SJCRH30 (cell line): ENCODE measurements around a stretch of chr5.

- RAMPAGE, long total RNA: no peak
These were observed 751 bp downstream of the CCT5 start for GRCh38 chr5:10250825-10251236.

DNA sequence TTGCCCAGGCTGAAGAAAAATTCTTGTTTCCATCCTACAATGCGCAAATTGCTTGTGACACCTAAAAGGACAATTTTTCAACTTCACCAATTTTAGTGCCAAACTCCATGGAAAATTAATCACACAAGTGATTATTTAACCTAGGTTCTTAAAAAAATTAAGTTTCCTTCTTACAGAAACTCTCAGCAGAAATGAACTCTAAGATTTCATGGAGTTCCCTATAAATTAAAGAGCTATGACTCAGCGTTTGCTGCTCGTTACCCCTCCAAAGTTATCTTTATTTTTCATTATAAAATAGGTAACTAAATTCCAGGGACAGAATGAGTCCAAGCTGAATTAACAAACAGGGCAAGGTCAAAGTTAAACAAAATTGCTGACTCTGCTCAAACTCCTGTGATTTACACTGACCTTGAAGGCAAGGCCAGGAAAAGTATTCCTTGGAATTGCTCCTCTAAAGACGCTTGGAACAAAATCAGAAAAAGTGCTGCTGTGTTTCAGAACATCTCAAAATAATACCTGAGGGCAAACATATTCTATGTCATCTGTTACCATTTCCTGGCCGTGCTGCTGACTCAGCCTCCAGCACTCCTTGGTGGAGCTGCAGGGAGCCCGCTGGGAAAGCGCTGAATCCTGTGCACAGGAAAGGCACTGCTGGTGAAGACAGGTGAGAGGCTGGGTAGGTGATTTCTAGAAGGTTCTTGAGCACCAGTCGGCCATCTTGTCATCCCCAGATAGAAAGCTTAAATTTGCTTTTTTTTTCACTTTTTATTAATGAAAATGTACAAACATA lies 2.5 kb upstream of the CMBL start:
- RAMPAGE, long total RNA: no peak

DNA sequence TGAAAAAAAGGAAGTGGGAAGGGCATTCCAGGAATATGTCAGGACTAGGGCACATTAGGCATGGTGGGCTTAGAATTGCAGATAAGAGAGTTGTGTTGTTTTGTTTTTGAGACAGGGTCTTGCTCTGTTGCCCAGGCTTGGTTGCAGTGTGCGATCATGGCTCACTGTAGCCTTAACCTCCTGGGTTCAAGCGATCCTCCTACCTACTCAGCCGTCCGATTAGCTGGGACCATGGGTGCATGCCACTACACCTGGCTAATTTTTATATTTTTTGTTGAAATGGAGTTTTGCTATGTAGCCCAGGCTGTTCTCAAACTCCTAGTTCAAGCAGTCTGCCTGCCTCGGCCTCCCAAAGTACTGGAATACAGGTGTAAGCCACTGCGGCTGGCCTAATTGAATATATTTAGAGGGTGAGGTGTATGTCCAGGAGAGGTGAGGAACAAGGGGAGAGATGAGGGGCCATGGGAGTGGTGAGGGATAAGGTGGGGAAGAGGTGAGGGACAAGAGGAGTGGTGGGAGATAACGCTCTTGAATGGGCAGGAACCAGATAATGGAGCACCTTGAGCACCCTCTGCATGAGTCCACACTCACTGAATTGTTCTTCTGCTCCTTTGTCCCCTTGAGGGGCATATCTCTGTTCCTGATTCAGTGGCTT lies 29.1 kb upstream of the ROPN1L start:
- RAMPAGE, long total RNA: no peak

DNA sequence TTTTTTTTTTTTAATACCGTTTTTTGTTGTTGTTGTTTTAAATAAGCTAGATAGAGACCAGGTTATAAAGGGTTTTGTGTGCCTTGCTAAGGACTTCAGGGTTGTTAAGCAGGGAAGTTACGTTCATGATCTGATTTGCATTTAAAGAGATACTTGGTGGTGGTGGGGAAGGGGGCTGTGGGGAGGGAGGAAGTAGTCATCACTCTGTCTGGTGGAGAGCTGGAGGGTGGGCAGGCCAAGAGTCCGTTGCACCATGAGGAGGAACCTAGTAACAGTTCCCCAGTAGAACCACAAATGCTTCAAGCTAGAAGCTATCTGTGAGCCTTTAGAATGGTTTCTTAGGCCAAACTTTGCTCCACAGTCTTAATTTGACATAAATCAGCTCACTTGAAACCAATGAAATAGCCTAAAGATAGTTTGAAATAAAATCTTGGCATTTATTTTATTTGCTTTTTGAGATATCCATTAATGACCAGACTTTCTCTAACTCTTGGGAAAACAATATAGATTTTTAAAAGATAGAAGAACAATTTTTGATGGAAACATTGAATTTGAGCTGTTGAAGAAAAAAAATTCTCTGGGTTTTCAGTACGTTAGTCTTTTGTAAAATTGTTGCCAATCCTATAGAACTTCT lies 18.6 kb upstream of the ROPN1L start:
- RAMPAGE, long total RNA: no peak

DNA sequence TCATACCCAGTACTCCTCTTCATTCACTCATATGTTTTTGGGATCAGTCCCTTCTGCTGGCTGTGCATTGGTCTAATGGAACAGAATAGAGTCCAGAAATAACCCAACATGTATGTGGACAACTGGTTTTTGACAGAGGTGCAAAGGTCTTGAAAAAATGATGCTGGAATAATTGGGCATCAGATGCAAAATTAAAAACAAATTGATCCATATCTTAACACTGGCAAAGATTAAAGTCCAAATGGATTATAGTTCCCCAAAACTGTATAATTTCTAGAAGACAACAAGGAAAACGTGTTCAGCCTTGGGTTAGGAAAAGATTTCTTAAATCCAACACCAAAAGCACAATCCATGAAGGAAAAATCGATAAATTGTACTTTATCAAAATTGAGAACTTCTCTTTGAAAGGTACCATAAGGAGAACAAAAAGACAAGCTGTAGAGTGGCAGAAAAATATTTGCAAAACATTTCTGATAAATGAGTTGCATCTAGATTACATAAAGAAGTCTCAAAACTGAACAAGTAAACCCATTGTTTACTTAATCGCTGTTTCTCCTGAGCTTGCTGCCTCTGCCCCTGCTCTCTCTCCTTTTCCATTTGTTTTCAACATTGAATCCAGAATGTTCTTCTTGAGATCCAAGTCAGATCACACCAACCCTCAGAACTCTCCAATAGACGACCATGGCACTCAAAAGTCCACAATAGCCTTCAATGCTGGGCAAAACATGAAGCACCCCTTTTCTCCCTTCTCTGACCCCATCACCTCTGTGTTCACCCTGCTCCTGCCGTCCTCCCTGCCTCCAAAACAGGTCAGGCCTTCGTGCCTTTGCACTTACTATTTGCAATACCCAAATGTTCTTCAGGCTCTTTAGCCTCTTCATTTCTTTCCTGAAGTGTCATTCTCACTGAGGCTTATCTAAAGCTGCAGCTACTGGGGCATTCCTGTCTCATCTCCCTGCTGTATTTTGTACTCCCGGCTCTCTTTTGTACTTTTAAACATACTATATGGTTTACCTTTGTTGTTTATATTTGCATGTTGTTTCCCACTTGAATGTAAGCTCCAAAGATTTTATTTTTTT lies 2.3 kb upstream of the ROPN1L start:
- RAMPAGE, long total RNA: no peak

DNA sequence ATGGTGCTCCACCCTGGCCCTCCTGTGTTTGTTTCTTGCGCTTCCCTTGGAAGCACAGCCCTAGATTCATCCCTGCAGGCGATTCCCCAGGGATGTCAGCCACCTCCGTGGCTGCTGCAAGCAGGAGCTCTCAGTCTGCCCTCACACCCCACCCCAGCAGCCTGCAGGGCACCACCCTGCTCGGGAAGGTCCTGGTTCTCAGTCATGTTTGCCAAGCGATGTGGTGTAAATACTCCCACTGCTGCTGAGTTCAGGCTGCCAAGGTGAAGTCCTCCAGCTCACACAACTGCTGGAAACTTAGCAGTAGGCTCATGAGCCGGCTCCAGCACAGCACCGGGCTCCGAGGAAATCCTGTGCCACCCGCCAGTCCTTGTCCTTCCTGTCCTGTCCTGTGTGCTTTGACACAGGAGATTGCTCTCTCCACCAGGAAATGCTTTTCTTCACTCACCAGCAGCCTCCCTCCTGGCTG lies 16.2 kb downstream of the ROPN1L start:
- RAMPAGE, long total RNA: no peak

DNA sequence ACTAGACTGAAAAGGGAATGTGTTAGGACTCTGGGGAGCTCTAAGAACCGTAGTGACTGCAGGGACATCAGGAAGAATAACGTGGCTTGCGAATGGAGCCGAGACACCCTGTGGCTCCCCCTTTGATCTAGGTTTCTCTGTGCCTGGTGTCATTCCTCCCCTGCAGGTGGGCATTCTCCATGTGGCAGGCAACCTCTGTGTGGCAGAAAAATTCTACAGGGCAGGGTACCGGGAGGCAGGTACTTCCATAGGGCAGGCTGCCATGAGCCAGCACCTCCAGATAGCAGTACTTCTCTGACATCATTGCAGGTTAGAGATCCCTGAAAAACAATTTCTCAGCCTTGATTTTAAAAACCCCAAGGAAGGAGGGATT lies 43.1 kb downstream of the ROPN1L start:
- RAMPAGE, long total RNA: no peak

GRCh38 chr5:10485147-10485958 lies 43.7 kb downstream of the ROPN1L start:
- RAMPAGE, long total RNA: no peak

DNA sequence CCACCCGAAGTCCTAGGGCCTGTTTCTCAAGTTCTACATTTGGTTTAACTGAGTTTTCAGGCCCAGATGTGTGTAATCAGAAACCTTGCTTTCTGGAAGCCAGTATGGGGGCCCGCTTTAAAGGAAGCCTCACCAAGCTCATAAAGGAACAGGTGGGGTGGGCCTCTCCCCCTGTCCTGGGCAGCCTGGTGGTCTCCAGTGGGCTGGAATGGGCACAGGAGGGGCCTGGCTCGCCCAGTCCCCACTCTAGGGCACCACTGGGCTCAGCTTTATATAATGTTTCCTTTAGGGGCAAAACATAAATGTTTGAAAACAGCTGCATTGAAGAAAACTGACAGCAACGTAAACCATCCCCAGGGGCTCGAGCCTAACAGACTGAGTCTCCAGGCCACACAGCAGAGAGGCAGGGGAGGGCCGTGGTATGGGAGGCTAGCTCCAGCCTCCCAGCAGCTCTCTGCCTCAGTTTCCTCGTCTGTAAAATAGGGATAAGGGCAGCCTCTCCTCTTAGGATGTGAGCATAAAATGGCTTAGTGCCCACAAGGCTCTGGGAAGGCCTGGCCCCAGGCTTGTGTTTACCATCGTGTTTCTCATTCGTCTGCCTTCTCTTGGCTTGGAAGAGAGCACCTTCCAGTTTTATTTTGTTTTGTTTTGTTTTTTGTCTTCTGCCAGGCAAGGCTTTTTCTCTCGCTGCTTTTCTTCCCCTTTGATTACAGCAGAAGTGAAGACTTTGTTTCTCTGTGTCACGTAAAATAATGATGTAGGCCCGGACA lies 2.6 kb downstream of the ANKRD33B start:
- RAMPAGE, long total RNA: no peak

DNA sequence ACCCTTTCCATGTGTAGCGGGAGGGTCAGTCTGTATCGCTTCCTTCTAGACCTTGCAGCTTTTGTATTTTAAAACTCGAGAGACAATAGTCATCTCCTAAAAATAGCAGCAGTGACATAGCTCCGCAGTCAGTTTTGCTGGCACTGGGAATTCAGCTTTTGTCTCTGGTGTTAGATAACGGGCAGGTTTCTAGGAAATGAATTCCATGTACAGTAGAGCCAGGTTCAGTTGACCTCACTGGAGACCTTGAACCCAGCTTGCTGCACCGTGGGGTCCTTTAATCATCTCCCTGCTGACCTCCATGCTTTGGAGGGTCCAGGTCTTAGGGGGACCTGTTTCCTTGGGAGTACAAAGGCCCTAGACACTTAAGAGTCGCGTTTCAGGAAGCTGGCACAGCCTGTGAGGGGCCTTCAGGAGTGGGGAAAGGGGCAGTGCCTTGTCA lies 13.8 kb downstream of the ANKRD33B start:
- RAMPAGE, long total RNA: no peak

DNA sequence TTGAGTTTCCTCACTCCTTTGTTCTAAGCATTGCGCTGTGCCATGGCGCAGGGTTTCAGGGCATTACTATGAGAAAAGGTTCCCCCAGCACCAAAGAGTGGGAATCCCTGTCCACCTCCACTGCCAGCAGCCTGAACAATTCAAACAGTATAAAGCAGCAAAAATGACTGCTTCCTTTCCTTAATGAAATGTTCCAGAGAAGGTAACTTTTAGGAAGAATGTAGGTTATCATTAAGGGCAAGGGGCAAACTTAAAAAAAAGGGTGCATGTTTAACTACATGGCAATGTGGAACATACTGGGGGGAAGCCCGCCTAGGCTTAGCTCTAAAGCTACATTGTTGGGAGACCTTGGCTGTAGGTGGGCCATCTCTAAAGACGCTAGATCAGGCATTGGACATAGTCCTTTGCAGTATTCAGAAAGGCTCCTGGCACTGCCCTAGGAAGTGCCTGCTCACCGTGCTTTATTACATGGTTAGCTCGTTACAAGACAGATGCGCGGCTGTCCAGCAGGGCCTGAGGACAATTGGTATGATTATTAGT lies 64.2 kb downstream of the DAP start:
- RAMPAGE, long total RNA: no peak

- RAMPAGE, long total RNA: no peak
These were observed 58.8 kb downstream of the DAP start for GRCh38 chr5:10702203-10702596.

GRCh38 chr5:10831409-10831955 lies 70.4 kb upstream of the DAP start:
- RAMPAGE, long total RNA: no peak

DNA sequence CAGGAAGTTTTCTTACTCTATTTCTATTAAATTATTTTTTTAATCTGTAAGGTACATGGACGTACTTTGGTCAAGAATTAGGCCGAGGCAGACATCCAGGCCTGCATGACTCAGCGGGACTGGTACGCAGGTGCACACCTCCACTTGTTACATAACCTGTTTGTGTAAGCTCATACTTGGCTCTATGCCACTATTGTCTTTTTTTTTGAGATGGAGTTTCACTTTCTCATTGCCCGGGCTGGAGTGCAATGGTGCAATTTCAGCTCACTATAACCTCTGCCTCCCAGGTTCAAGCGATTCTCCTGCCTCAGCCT lies 201.0 kb upstream of the DAP start:
- RAMPAGE, long total RNA: no peak

- RAMPAGE, long total RNA: no peak
These were observed 315.5 kb downstream of the CTNND2 start for GRCh38 chr5:11588608-11589365.

- RAMPAGE, long total RNA: no peak
These were observed 52.3 kb downstream of the CTNND2 start for GRCh38 chr5:11851833-11852501.

GRCh38 chr5:11903130-11904133 lies 814 bp downstream of the CTNND2 start:
- RAMPAGE, long total RNA: no peak

DNA sequence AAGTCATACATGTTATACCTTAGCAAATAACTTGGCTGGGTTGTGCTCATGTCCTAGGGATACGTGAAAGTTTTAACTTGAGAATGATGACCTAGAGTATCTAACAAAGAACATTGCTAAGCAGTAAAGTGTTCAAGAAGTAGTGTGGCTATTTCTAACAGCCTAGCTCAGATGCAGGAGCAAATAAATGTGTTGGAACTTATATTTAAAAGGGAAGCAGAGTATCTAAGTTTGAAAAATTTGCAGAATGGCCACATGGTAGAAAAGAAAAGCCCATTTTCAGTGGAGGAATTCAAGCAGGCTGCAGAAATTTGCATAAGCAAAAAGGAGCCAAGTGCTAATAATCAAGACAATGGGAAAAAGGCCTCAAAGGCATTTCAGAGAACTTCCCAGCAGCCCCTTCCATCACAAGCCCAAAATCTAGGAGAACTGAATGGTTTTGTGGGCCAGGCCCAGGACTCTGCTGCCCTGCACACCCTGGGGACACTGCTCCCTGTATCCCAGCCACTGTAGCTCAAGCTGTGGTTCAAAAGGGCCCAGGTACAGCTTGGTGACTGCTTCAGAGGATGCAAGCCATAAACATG lies 720.4 kb upstream of the CTNND2 start:
- RAMPAGE, long total RNA: no peak

DNA sequence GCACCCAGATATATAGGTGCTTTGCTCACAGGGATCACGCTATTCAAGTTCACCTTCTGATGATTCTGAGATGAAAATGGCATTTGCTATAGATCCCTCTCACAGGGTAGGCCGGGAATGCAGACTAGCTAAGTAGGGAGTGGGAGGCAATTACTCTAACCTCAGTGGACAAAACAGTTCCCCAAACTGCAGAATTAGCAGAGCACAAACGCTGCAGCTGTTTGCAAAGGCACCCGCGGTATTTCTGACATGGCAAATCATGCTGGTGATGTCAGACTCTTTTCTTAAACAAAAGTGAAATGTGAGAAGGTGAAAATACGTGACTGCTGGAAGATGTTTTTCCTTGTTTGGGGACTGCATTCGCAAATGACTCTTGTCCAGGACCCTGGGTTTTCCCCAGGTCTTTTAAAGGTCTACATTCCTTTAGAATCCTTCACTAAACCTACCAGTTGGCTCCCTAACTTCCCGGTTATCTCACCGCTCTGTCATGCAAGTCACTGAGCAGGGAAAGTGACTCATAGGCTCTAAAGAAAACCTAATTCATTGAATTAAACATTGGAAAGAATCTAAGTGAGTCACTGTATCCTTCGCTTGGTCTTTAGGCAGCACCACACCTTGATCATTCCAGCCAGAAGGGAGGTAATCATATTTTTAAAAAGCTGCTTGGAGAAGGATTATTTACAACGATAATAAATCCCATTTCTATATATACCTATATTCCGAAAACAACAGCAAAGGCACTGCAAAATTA lies 91.5 kb upstream of the DNAH5 start:
- RAMPAGE, long total RNA: no peak

DNA sequence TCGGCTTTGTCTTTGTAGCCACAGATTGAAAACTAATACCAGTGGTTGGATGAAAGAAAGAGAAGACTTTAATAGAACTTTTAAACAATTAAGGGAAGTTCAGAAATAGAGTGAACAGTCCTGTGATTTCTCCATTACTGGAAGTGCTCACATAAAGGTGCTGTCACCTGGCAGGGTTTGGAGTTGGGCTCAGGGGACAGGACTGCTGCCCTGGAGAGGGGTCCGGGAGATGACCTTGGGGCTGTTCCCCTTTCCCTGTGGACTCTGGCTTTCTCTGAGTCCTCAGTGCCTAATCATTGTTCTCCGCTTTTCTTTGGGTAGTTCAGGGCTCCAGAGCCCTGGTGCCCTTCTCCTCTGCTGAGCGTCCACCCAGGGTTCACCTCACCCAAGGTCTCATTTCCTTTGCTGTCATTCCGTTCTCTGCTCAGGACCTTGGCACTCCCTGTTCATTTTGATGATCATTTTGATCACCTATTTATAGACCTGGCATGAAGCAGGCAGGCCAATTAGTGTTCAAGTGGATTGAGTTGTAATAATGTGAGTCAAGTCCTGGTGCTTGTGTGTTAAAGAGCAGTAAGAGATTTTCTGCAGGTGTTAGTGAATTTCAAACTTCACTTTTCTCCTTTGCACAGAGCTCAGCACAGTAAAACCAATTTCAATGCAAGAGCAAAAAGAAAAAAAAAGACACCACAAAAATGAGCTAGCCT lies 3.5 kb downstream of the TRIO start:
- RAMPAGE, long total RNA: no peak